Body of pancreas (tissue), 2 donors: ENCODE data around the genes G3BP2 and SOWAHB.

- PRO-cap = no peak
- RAMPAGE, long total RNA, 2 experiments = no peak in any of the 2 experiments
These were observed 665 bp downstream of the CXCL3 start for GRCh38 chr4:74037808-74038240.

DNA sequence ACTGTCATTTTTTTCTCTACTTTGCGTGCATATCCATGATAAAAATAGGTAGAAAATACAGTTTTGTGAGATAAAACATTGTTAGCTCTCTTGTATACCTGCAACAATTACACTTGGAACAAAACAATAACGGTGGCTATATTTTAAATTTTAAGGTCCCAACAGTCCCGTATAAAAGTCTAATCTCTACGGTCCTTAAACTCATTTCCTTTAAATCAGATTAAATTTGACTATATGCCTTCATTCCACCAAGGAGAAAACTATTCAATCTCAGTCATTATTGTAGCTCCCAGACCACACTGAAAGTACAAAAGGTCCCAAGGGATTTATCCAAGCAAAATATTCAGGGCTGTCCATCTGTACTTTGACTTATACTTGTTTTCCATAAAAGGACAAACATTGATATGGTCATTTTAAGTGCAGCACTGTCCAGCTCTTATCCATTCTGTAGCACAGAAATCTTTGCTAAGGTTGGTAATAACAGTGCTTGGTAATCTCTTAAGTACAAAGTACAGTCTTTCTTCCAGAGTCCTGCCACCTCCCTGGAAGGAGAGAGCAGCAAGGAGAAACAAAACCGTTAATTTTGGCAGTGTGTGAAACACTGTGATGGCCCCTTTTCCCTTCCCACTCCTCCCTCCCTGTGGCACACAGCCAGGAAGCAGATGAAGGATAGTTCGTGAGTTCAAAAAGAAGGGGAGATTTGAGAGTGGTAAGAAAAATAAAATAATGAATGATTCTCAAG, 6.6 kb upstream of the CXCL2 start:
- PRO-cap = no peak
- RAMPAGE, long total RNA, 2 experiments = no peak in any of the 2 experiments

DNA sequence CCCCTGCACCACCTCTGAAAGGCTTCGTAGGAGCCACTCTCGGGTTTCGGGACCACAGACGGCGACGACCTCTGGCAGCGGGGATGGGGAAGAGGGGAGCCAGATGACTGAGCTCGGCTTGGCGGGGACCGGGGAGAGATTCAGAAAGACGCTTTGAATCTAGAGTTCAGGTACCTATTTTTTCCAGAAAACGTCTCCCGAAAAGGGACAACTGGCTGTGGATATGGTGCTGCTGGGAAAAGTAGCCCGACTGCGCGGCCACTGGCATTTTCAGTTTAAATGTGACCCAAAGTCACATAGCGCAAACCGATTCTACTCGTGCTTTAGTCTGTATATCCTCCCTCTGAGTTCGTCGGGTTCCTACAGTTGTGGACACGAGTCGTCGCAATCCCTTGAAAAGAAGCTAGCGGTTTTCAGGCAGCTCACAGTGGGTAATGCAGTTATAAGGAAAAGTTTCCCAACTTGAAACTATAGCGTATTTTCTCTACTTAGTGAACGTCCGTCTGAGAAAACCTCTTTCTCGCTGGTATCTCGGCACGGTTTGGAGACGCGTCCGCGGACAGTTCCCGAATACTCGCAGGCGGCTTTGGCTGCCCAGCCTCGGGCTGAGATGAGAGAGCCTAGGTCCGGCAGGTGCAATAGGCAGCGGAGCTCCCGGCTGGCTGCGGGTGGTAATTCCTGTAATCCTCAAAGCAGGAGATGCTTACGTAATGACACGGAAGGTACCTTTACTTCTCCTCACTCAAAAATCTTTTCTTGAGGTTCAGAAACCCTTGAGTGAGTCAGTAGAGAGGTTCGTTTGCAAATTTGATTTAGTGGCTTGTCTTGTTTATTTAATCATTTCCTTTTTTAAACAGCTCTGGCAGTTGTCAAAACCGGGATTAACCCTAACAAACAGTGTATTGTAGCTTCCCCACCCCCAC, 1.4 kb downstream of the PARM1 start:
- PRO-cap = unidirectional peak, minus-strand start at position 543 of the sequence; unidirectional peak, minus-strand start at position 607 of the sequence
- RAMPAGE, long total RNA, 2 experiments = no peak in any of the 2 experiments

- PRO-cap = no peak
- RAMPAGE, long total RNA, 2 experiments = no peak in any of the 2 experiments
These were observed 8.3 kb downstream of the PARM1 start for GRCh38 chr4:74941235-74941667.

- PRO-cap = no peak
- RAMPAGE, long total RNA, 2 experiments = no peak in any of the 2 experiments
These were observed 6.0 kb downstream of the ODAPH start for GRCh38 chr4:75561815-75562330.

DNA sequence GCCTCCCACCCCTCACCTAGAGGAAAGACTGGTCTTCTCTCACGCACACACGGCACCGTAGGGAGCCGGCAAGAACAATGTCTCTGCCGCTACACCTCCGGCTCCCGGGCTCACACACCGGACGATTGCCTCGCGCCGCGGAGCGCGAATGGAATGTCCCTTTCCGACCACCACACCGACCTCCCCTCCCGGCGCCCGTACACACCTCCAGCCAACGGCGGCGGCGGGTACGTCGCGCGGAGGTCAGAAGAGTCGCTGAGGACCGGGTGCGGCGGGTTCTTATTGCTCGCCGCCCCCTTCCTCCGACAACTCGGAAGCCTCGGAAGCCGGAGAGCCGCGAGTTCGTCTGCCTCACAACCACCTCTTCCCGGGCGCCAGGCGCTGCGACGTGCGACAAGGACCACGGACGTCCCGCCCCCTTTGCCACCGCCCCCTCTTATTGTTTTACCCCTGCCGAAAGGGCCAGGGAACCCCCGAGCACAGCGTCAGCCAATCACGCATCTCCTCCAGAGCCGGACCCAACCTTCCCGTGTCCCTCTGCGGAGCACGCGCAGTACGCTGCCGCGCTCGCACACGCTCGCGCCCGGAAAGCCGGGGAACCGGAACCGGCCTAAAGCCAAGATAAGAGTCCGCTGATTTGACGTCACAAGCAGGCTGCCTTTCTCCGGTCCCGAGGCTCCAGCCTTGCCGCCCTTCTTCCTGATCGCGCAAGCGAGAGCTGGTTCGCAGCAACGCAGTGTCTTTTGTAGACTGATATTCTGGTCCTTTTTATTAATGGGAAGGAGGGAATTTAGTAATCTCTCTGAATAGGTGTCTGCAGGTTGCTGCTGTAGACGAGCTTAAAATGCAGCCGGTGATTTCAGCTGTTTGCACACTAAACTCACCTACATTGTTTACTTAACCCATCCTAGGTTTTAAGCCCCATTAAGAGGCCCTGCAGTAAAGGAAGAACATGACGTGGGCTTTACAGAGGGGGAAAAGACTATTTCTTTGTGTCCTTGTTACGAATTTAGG, at the start of gene G3BP2:
TSS of gene G3BP2 (minus strand) at position 409 of the 1,014 bp plus-strand sequence.
- PRO-cap = bidirectional peak, plus-strand start at position 214 of the sequence, minus-strand start at position 127 of the sequence; bidirectional peak, plus-strand start at position 553 of the sequence, minus-strand start at position 411 of the sequence; bidirectional peak, plus-strand start at position 687 of the sequence, minus-strand start at position 585 of the sequence
- RAMPAGE, long total RNA, 2 experiments = start-site peak on the minus strand in 2 of 2 experiments, centred at positions 126 to 396 of the sequence, 31 to 170 reads per replicate

DNA sequence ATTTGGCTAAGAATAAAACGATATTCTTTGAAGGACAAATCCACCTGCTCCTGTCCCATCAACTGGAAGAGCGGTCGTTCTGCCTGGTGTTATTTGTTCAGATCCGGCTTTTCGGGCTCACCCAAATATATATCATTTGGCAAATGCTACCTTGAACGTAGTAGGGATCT, 878 bp downstream of the USO1 start:
- PRO-cap = no peak
- RAMPAGE, long total RNA, 2 experiments = no peak in any of the 2 experiments

DNA sequence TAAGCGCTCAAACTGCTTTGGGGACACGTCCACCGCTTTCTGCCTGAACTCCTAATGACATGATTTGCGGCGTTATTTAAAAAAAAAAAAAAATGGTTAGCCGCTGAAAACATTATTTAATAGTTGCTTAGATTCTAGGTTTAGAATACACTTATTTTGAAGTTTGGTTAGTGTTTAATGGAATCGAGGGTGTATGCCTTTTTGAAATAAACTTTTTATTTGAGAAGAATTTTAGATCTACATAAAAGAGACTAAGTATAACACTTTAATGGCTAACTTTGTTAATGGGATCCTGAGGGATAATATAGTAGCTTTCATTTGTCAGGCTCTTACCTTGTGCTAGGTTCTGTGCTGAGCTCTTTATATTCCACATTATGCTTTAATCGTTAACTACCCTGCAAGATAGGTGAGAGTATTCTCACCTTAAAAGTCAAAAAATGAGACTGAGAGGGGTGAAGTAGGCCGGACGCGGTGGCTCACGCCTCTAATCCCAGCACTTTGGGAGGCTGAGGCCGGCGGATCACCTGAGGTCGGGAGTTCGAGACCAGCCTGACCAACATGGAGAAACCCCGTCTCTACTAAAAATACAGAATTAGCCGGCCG, 1.3 kb downstream of the USO1 start:
- PRO-cap = no peak
- RAMPAGE, long total RNA, 2 experiments = no peak in any of the 2 experiments

DNA sequence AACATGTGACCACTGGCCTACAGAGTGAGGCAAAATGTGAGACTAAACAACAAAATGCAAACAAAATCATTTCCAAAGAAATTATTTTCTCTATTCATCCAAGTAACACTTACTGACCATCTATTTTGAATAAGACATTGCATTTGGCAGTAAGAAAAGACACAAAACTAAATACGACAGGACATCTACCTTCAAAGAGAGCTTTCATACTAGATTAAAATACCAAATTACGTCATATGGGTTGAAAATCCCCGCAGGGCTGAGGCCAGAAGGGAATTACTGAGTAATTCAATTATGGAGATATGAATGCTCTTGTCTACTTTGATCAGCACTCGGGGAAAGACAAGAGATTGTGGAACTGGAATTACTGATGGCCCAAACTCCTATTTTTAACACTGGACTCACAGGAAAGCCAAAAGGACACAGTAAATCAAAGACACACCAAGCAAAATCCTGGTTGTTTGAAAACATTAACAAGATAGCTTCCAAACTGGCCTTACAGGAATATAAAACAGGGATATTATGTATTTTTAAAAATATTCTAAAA, 7.1 kb downstream of the SCARB2 start:
- PRO-cap = no peak
- RAMPAGE, long total RNA, 2 experiments = no peak in any of the 2 experiments

- PRO-cap = bidirectional peak, plus-strand start at chr4:76208603, minus-strand start at chr4:76208526
- RAMPAGE, long total RNA, 2 experiments = no peak in any of the 2 experiments
These were observed 5.4 kb downstream of the SCARB2 start for GRCh38 chr4:76208139-76208785.

- PRO-cap = no peak
- RAMPAGE, long total RNA, 2 experiments = no peak in any of the 2 experiments
These were observed 4.6 kb downstream of the FAM47E start for GRCh38 chr4:76255989-76256561.

- PRO-cap = no peak
- RAMPAGE, long total RNA, 2 experiments = no peak in any of the 2 experiments
These were observed 154.4 kb downstream of the SHROOM3 start for GRCh38 chr4:76589447-76589795.

GRCh38 chr4:76739031-76740156, 158.6 kb downstream of the SOWAHB start:
- PRO-cap = no peak
- RAMPAGE, long total RNA, 2 experiments = no peak in any of the 2 experiments

DNA sequence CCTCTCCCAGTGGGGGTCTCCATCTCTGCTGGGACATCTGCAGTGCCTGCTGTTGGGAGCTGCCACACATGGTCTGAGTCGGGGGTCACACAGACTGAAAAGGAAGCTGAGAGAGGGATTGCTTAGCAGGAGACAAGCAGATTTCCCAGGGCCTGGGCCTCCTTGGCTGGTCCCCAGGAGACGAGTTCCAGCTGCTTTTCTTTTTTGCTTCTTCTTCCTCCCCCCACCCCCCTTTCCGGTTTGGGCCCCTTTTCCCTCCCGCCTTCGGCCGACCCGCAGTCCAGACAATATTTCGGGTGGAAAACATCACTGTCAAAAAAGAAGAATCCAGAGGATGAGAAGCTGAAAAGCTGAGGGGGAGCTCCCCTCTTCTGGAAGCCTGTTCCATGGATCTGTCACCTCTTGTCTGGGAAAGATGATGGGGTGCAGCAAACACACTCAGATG, 85.8 kb downstream of the SOWAHB start:
- PRO-cap = no peak
- RAMPAGE, long total RNA, 2 experiments = no peak in any of the 2 experiments

DNA sequence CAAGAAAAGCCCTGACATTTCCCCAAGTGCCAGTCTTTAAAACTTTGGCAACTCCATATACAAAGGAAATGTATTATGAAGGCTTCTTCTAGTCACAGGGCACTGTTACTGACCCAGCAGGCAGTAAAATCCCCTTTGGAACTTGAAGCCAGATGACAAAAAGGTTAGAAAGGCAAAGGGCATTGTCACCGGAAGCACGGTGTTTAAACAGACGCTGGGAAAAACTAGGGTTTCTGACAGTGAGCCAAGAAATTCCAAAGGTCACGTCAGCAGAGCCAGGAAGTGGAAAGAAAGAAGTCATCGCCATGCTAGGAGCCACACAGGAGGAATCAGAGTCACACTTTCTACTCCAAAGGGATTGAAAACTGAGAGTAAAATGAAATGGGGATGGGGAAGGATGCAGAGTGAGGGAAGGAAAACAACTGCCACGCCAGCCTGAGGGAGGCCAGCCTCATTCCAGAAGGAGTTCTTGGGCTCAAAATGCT, 67.0 kb downstream of the SOWAHB start:
- PRO-cap = bidirectional peak, plus-strand start at position 300 of the sequence, minus-strand start at position 196 of the sequence
- RAMPAGE, long total RNA, 2 experiments = no peak in any of the 2 experiments

- PRO-cap = bidirectional peak, plus-strand start at chr4:76897252, minus-strand start at chr4:76897193; bidirectional peak, plus-strand start at chr4:76897412, minus-strand start at chr4:76897448
- RAMPAGE, long total RNA, 2 experiments = no peak in any of the 2 experiments
These were observed 786 bp downstream of the SOWAHB start for GRCh38 chr4:76897129-76897586.

- PRO-cap = bidirectional peak, plus-strand start at chr4:76897697, minus-strand start at chr4:76897670; bidirectional peak, plus-strand start at chr4:76898278, minus-strand start at chr4:76898124
- RAMPAGE, long total RNA, 2 experiments = start-site peak on the plus strand in 2 of 2 experiments, at chr4:76898259-76898304 at its widest, 22 to 46 reads per replicate; start-site peak on the minus strand in 1 of 2 experiments, at chr4:76898022-76898083 at its widest, 12 reads per replicate
These were observed at the start of gene SOWAHB for GRCh38 chr4:76897587-76898548. SOWAHB (minus strand) TSS chr4:76898144.

DNA sequence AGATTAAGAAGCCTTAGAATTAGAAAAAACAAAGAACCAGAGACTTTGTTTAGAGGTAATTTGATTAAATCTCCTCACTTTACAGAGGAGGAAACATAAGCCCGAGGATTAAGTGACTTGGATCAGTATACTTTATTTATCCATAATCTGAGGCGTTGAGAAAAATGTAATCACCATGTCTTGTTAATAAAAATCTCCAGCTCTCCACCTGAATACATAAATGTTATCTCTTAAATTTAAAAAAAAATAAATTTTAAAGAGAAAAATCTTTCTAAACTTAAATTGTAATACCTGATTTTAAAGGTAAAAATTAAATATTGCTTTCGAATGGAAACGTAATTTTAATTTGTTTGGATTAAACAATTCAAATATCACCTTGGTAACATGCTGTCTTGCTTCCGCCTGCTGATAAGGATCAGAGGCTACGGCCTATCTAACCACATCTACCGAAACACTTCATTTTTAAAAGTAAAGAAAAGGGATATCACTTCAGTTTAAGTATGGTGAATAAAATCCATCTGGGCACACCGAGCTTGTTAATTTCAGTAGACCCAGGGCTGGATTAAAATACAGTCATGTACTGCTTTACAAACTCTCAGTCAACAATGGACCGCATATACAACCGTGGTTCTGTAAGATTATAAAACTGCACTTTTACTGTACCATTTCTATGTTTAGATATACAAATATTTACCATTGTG, 39.6 kb downstream of the SEPTIN11 start:
- PRO-cap = no peak
- RAMPAGE, long total RNA, 2 experiments = no peak in any of the 2 experiments

- PRO-cap = no peak
- RAMPAGE, long total RNA, 2 experiments = no peak in any of the 2 experiments
These were observed 12.4 kb downstream of the CCNG2 start for GRCh38 chr4:77169424-77169810.

DNA sequence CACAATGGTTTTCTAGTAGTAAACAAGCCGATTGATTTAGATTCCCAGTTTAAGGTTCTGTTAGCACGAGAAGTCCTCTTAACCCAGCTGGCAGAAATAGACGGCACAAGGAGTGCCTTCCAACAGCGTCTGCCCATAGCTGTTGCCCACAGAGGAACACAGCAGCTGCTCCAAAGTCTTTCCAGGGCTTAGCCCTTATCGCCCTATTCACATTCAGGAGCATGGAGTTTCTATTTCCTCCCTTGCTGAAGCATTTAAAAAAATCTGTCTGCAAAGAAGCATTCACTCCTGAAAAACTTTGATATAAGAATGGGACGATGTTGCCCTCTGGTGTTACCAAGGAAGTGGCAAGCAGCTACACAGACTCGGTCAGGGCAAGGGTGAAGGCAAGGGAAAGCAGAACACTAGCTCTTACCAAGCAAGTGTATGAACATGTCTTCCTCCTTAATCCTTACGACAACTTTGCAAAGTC, 92.6 kb downstream of the CXCL13 start:
- PRO-cap = bidirectional peak, plus-strand start at position 330 of the sequence, minus-strand start at position 131 of the sequence
- RAMPAGE, long total RNA, 2 experiments = no peak in any of the 2 experiments